ENCODE measurements around a stretch of chr1.

DNA sequence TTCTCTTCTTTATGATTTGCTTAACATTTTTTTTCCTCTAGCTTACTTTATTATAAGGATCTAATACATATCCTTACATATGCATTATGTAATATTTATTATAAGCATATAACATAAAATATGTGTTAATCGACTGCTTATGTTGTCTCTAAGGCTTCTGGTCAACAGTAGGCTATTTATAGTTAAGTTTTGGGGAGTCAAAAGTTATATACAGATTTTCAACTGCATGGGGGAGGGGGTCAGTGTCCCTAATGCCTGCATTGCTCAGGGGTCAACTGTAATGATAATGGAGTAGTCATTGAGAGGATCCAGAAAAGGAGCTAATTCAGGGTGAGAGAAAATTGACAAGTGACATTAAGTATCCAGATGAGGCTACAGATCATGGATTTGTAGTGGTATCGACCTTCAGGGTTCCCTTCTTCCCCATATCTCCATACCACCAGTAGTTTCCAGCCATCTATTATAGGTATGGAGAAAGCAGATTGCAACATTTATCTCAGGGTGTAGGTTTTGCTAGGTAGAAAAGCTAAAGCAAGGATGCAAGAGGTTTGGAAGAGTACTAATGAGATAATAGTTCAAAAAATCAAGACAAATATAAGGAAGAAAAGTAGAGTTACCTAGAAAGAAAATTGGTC is 65.0 kb downstream of the RPAP2 start:
- PRO-cap, 2 experiments: no peak in any of the 2 experiments

- PRO-cap, 2 experiments: no peak in any of the 2 experiments
These were observed 50.3 kb upstream of the GFI1 start for GRCh38 chr1:92536940-92537476.

- PRO-cap, 2 experiments: no peak in any of the 2 experiments
These were observed 147.5 kb upstream of the GFI1 start for GRCh38 chr1:92634091-92634706.

GRCh38 chr1:92694989-92695571 is 89.8 kb downstream of the EVI5 start:
- PRO-cap, 2 experiments: no peak in any of the 2 experiments

DNA sequence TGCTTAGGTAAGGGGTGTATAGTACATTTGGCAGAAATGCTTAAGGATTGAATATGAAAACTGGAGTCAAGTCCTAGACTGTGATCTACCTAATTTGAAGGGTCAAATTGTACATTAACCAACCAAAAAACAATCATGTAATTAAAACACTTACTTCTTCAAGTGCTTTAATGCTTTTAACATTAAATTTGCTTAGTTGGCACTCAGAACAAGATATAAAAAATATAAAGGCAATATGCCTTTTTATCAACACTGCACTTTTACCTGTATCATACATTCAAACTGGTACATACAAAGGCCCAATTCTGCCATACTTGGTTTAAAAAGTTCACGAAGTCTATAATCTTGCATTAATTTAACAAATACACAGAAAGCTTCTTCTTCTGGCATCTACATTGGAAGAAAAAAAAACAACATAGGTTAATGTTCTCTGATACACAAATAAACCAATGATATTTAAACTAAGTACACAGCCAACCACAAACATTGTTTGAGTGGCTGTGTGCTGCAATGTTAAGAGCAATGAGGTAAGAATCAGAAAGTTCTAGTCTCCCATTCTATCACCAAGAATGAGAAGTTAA is 87.2 kb downstream of the EVI5 start:
- PRO-cap, 2 experiments: no peak in any of the 2 experiments

DNA sequence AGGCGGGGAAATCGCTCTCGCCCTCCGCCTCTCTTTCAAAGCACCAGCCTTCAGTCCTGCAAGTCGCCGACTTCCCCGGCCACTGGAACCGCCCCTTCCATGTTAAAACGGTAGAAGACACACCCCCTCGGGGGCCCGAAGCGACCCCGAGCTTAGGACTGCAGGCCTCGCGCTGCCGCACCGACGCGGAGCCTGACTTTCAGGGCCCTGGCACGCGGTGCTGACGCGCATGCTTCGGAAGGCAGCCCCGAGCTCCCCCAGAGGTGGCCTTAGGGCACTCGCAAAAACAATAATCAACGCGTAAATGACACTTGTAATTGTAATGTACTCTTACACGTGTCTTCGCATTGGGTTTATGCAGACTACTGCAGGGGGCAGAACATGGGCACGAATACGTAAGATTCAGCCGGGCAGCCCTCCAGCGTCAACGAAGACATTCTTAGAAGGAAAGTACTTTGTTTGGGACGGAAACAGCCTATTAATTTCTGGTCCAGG is 378 bp upstream of the EVI5 start:
- PRO-cap, 2 experiments: peak in 1 of 2 experiments; most common minus-strand start position 199 of the sequence (in 1)

- PRO-cap, 2 experiments: no peak in any of the 2 experiments
These were observed 29.6 kb upstream of the DIPK1A start for GRCh38 chr1:92990836-92991312.

DNA sequence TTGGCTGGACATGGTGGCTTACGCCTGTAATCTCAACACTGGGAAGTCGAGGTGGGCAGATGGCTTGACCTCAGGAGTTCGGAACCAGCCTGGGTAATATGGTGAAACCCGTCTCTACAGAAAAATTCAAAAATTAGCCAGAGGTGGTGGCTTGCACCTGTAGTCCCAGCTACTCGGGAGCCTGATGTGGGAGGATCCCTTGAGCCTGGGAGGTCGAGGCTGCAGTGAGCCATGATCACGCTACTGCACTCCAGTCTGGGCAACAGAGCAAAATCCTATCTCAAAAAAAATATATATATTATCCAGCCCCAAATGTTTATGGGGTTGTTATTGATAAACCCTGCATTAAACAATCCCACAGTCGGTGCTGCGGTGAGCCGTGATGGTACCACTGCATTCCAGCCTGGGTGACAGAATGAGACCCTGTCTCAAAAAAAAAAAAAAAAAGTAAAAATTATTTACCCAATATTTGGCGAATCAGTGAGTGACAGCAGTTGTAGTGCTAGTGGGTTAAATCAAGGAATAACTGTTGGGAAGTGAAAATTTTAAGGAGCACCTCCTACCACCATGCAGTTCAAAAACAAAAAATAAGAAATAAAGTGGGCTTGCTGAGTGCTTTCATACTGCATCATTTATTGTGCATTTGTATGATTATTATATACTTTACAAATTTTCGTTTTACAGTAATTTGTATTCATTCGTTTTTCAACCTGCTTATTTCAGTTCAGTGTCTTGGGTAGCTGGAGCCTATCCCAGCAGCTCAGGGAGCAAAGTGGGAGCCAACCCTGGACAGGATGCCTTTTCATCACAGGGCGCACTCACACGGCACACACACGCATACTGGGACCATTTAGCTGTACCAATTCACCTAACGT is 21.2 kb downstream of the DR1 start:
- PRO-cap, 2 experiments: no peak in any of the 2 experiments

DNA sequence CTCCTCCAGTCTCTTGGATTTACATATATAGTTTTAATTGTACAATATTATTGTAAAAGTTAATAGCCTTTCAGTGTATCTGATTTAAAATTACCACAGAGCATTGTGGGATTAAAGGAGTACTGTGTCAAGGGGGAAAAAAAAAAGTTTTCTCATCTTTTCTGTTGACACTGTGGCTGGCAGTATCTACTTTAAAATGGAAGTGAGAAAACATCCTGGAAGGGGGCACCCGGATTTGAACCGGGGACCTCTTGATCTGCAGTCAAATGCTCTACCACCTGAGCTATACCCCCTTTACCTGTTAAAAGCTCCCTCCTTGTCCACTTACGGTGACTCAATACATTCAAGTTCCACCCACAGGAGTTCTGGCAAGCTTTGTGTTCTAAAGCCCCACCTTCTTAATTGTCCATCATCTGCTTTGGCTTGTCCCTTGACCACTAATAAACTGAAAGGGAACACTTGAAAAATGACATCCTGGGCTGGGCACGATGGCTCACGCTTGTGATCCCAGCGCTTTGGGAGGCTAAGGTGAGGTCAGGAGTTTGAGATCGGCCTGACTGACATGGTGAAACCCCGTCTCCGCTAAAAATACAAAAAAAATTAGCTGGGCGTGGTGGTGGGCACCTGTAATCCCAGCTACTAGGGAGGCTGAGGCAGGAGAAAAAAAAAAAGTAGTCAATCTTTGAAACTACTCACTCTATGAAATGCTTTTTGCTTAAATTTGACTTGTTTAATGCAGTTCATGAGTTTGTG is 68.3 kb downstream of the FNBP1L start:
- PRO-cap, 2 experiments: no peak in any of the 2 experiments

GRCh38 chr1:93679806-93680397 is 1.7 kb downstream of the BCAR3 start:
- PRO-cap, 2 experiments: no peak in any of the 2 experiments

DNA sequence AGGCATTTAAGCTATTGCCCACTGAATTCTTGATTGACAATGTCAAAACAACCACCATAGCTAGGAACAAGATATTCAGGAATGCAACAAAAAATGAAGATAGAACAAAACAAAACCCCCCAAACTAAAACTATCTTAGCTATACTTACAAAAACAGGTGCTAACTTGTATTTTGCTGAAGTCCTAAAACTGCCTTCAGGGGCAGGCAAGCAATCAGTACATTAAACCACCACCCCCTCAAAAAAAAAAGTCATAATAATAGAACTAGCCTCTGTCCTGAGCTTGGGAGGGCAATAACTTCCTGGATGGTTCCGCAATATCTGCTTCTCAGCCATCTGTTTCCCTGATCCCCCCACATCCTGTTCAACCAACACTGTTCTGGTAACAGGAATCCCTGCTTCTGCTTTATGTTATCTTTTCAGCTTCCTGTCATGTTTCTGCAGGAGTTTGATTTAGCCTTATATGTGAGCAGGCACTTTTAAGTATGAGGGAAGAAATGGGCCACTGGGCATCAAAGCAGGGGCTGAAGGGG is 62.2 kb downstream of the DNTTIP2 start:
- PRO-cap, 2 experiments: no peak in any of the 2 experiments

- PRO-cap, 2 experiments: no peak in any of the 2 experiments
These were observed 34.7 kb downstream of the DNTTIP2 start for GRCh38 chr1:93844315-93844598.

- PRO-cap, 2 experiments: no peak in any of the 2 experiments
These were observed 7.1 kb downstream of the DNTTIP2 start for GRCh38 chr1:93871844-93872448.

GRCh38 chr1:93904109-93904634 is 5.1 kb downstream of the GCLM start:
- PRO-cap, 2 experiments: no peak in any of the 2 experiments

DNA sequence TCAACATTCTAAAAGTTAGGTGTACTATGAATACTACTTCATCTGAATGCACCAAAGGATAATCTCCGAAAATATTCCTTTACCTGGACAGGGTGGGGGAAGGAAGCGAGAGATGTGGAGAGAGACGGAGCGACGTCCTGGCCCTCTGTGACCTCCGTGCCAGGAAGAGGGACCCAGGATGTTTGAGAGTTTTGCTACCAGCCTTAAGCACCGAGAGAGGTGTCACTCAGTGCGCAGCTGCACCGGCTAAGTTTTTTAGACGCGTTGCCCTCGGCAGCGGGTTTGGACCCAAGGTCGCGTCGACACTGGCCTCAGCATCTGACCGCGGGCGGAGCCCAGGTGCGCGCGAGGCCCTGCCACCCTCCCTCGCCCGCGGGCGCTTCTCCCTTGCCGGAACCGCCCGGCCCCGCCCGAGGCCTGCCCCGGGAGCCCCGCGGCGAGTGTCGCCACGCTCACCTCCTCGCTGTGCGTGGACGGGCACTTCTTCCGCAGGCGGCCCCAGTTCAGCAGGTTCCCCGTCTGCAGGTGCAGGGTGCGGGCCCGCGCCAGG is 573 bp downstream of the GCLM start:
- PRO-cap, 2 experiments: no peak in any of the 2 experiments

DNA sequence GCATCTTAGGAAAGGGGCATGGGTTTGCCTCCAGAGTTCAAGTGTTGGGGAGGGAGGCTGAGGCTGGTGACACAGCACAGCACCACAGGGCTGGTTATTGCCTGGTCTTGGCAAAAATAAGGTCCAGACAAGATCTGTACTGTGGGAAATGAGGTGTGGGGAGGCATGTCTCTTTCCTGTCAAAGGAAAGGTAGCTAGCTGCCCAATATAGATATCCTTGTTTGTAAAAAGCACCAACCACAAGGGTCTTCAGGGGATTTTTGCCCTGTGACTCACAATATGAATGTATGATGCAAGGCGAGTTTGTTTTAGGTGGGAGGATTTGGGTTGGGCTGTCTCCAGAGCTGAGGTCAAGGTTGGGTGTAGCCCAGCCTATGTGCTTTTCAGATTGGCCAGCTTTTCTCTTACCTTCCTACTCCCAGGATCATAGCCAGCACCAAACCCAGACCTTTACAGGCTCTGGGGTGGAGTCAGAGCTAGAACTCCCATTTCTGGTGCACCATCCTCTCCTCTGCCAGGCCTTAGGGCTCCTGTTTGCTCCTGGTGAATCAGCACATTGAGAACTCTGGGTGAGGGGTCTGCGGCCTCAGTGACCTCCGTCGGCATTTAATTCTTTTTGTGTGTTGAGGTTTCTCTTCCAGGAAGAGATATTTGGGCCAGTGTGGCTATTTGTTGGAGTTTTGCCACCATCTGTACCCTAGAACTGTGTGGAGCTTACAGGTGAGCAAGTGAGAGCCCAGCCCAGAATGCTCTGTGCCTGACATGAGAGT is 55.5 kb upstream of the GCLM start:
- PRO-cap, 2 experiments: no peak in any of the 2 experiments

GRCh38 chr1:94063121-94063773 is 57.7 kb downstream of the ABCA4 start:
- PRO-cap, 2 experiments: no peak in any of the 2 experiments

DNA sequence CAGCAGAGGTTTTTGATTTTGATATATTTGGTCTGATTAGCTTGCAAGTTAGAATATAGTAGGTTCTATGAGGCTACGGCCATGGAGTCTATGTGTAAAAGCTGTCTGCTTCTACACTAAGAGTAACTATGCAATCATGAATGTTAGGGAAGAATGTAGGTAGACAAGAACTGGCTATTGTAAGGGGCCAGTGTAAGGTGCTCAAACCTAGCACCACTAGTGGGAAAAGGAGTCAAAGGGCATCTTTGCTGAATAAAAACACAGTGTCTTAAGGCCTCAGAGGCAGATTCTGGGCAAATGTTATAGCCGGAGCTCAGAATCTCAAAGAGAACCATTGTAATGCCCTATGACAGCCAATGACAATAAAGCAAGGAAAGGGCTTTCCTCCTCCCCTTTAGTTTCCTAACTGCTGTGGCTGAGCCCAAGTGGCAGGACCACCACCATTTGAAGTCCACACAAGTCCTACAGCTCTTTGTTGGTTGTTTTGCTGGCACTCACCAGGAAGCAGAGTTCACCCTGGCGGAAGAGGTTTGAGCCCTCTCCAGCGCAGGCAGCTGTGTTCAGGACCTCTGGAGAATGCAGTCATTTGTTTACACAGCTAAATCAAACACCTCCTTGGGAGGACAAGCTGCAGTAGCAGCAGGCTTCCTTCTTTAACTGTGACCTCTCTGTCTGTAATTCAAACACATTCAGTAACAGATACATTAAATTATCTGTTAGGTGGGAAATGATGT is 52.2 kb downstream of the ABCA4 start:
- PRO-cap, 2 experiments: no peak in any of the 2 experiments

DNA sequence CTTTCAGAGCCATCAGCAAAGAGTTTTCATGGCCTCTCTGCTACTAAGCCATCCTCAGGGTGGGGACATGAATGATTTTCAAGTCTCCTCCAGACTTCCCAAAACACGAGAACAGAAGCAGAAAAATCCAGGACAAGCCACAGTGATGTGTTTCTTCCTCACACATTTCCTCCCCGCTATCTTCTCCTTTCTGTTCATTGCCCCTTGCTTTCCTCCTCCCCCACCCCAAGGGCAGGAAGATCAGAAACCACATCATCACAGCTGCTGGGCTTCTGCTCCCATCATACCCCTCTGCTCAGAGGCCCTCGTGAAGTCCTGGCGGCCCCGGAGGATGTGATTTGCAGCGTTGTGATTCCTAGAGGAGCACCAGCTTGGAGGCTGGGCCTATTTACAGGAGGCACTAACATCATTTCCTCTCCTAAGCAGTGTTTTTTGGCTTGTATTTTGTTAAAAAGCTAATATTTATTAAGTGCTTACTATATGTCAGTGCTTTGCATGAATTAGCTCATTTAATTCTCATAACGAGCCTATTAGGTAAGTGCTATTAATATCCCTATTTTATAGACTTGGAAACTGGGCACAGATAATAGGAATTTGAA is 47.8 kb downstream of the ABCA4 start:
- PRO-cap, 2 experiments: no peak in any of the 2 experiments

- PRO-cap, 2 experiments: no peak in any of the 2 experiments
These were observed 19.0 kb downstream of the ARHGAP29 start for GRCh38 chr1:94218362-94218833.

All from monocyte (primary cell).